SP-49 (cell line): ENCODE measurements around the gene PLGLB2.

DNA sequence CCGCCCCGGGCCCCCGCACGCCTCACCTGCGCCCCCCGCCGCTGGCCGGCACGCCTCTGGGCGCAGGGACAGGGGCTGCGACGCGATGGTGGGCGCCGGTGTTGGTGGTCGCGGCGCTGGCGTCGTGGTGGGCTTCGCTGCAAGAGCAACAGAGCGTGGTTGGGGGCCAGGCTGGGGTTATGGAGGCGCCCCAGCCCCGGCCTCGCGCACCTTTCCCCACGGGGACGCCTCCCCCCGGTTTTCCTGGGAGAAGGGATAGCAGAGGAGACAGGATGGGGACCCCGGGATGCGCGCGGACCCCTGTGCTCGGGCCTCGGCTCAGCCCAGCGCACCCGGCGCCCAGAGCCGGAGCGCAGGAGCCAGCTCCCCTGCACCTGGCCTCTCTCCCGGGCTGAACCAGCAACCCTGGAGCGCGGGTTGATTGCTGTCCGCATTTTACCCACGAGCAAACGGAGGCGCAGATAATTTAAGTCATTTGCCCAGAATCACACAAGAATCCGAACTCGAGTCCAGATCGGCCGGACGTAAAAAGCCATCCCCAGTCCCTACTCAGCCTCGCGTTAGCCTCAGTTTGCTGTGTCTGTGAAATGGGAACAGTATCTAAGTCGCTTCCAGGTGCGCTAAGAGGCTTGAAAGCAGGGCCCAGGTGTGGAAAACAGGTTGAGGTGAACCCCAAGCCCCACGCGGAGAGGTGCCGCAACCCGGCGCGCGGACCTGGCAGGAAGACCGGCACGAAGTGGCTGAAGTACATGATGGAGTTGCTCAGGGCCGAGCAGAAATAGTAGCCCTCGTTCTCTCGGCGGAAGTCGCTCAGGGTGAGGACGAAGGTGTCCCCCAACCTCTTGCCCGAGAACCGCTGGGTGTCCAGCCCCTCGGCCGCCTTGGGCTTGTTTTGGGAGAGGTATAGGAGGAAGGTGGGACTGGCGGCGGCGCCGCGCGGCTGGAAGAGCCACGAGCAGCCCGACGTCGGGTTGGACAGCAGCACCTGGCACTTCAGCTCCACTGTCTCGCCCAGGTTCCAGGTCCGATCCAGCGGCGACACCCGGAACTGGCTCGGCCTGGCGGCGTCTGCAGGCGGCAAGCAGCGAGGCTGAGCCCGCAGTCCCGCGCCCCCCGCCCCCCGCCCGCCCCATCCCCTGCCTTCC lies 727 bp downstream of the CD8A start:
- PRO-cap, result no peak

- PRO-cap, result no peak
Observed at GRCh38 chr2:86794714-86795900, 4.4 kb upstream of the CD8A start.

DNA sequence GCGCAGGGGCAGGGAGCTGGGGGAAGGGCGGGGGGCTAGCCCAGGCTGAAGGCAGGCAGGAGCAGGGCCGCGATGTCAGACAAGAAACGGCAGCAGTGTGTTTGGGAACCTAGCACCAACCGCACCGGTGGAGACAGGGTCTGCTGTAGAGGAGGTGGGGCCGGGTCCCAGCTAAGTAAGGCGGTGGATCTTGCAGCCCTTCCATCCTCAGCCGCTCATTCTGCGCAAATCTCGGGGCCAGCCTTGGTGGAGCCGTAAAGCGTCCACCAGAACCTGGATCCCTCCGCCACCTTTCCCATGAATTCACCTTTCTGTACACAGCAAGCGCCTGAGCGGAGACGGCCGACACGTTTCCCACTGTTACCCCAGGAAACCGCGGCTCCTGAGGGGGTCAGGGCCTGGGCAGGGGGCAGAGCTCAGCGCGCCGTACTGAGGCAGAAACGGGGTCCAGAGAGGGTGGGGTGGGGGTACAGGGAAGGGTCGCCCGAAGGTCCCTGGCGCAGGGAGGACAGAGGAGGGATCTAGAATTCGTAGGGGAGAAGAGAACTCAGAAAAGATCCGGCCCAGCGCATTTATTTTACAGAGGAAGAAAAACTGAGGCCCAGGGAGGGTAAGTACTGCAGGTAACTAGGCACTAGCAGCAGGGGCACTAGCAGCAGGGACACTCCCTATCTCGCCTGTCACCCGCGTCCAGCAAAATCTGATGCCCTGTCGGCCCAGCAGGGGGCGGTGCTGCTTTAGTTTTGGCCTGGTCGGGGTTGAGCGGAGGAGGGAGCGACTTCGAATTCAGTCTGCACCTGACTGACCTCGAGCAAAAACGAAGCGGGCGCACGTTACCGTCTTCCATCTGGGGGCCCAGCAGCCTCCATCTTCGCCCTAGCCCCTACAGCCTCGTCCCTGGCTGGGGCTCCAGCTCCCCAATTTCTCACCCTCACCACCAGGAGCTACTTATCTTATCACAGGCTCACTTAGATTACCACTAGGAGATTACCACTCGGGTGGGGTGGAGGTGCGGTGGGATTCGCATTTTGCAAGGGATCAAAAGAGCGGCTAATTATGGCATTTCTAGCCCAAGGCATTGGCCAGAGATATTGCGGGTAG lies 17.4 kb upstream of the CD8A start:
- PRO-cap, result no peak

- PRO-cap, result no peak
Observed at GRCh38 chr2:86837248-86837667, 24.4 kb downstream of the CD8B start.

DNA sequence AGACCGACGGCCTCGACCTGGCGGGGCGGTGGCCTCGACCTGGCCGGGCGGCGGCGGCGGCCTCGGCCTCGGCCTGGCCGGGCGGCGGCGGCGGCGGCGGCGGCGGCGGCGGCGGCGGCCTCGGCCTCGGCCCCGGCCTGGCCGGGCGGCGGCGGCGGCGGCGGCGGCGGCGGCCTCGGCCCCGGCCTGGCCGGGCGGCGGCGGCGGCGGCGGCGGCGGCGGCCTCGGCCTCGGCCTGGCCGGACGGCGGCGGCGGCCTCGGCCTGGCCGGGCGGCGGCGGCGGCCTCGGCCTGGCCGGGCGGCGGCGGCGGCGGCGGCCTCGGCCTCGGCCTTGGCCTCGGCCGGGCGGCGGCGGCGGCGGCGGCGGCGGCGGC lies 28.0 kb upstream of the RGPD1 start:
- PRO-cap, result no peak

DNA sequence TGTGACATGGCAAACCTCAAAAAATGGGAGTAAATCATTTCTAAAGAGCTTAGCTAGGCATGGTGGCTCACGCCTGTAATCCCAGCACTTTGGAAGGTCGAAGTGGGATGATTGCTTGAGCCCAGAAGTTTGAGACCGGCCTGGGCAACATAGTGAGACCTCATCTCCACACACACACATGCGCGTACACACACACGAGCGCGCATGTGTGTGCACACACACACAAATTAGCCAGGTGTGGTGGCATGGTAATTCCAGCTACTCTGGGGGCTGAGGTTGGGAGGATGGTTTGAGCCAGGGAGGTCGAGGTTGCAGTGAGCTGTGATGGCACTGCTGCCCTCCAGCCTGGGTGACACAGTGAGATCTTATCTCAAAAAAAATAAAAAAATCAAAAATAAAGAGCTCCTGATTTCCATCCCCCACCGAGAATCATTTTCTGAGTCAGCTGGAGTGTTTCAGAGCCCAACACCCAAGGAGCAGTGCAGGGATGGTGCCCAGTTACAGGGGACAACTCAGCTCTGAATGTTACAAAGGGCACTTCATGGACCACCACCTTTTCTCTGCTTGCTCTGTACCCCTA lies 261.5 kb upstream of the PLGLB2 start:
- PRO-cap, result unidirectional peak, plus-strand start at position 273 of the sequence

GRCh38 chr2:87747754-87748253 lies at the start of gene PLGLB2:
Gene PLGLB2 (plus strand): TSS chr2:87748087.
- PRO-cap, result no peak

- PRO-cap, result no peak
Observed at GRCh38 chr2:87750272-87751053, 2.6 kb downstream of the PLGLB2 start.

DNA sequence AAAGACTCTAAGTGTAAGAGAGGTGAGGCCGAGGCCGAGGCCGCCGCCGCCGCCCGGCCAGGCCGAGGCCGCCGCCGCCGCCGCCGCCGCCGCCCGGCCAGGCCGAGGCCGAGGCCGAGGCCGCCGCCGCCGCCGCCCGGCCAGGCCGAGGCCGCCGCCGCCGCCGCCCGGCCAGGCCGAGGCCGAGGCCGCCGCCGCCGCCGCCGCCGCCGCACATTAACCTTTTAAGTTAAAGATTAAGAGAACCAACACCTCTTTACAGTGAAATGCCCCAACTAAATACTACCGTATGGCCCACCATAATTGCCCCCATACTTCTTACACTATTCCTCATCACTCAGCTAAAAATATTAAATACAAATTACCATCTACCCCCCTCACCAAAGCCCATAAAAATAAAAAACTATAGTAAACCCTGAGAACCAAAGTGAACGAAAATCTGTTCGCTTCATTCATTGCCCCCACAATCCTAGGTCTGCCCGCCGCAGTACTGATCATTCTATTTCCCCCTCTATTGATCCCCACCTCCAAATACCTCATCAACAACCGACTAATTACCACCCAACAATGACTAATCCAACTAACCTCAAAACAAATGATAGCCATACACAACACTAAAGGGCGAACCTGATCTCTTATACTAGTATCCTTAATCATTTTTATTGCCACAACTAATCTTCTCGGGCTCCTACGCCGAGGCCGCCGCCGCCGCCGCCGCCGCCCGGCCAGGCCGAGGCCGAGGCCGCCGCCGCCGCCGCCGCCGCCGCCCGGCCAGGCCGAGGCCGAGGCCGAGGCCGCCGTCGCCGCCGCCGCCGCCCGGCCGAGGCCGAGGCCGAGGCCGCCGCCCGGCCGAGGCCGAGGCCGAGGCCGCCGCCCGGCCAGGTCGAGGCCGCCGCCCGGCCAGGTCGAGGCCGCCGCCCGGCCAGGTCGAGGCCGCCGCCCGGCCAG lies 646 bp downstream of the RGPD2 start:
- PRO-cap, result no peak

DNA sequence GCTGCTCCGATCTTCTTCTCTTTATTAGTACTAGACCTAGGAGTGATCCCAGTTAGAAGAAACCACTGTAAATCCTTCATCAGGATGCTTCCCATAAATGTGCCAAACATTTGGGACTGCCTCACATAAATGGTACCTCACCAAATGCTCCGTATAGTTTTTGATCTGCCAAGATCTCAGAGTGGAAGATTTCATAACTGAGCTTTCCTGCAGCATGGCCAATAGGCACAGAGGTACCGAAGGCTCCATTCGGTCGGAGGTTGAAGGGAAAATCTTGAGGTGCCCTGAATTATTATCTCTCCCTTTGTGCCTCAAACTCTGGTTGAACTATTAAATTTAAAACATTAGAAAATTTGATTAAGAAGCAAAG lies 10.5 kb upstream of the FABP1 start:
- PRO-cap, result no peak

- PRO-cap, result no peak
Observed at GRCh38 chr2:88178438-88178975, 8.4 kb downstream of the THNSL2 start.

- PRO-cap, result no peak
Observed at GRCh38 chr2:88538595-88538957, 14.1 kb downstream of the TEX37 start.

DNA sequence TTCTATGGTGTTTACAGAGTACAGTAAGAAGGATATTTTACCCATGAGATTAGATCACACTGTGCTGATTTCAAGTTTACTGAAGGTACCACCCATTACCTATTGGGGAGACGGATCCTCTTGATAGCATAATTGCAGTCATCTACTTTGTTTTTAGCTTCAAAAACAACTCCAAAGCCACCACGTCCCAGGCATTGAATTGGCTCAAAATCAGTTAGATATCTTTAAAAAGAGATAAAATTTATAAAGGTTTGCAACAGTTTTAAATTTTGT lies 47.9 kb downstream of the EIF2AK3 start:
- PRO-cap, result no peak

- PRO-cap, result bidirectional peak, plus-strand start at chr2:88691759, minus-strand start at chr2:88691461
Observed at GRCh38 chr2:88691355-88691591, 200 bp upstream of the RPIA start.

GRCh38 chr2:88693919-88694347 lies 2.5 kb downstream of the RPIA start:
- PRO-cap, result no peak

- PRO-cap, result no peak
Observed at GRCh38 chr2:88754755-88755399, 63.4 kb downstream of the RPIA start.

GRCh38 chr2:88885871-88886398 lies 194.5 kb downstream of the RPIA start:
- PRO-cap, result no peak

DNA sequence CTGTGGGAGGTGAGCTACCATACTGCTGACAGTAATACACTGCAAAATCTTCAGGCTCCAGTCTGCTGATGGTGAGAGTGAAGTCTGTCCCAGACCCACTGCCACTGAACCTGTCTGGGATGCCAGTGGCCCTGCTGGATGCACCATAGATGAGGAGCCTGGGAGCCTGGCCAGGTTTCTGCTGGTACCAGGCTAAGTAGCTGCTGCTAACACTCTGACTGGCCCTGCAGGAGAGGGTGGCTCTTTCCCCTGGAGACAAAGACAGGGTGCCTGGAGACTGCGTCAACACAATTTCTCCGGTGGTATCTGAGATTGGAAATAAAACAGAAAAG lies 451.1 kb downstream of the RPIA start:
- PRO-cap, result no peak

GRCh38 chr2:89837641-89838241 lies 1146.3 kb downstream of the RPIA start:
- PRO-cap, result no peak

GRCh38 chr2:94203087-94203580 lies 384.0 kb upstream of the AQP7B start:
- PRO-cap, result no peak